ENCODE data around the genes GRM2, POC1A and SEMA3G.

DNA sequence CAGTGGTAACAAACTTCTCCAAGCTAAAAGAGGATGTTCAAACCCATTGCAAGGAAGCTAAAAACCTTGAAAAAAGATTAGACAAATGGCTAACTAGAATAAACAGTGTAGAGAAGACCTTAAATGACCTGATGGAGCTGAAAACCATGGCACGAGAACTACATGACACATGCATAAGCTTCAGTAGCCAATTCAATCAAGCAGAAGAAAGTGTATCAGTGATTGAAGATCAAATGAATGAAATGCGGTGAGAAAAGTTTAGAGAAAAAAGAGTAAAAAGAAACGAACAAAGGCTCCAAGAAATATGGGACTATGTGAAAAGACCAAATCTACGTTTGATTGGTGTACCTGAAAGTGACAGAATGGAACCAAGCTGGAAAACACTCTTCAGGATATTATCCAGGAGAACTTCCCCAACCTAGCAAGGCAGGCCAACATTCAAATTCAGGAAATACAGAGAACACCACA lies 22.0 kb upstream of the TEX264 start:
- PRO-cap: no peak

DNA sequence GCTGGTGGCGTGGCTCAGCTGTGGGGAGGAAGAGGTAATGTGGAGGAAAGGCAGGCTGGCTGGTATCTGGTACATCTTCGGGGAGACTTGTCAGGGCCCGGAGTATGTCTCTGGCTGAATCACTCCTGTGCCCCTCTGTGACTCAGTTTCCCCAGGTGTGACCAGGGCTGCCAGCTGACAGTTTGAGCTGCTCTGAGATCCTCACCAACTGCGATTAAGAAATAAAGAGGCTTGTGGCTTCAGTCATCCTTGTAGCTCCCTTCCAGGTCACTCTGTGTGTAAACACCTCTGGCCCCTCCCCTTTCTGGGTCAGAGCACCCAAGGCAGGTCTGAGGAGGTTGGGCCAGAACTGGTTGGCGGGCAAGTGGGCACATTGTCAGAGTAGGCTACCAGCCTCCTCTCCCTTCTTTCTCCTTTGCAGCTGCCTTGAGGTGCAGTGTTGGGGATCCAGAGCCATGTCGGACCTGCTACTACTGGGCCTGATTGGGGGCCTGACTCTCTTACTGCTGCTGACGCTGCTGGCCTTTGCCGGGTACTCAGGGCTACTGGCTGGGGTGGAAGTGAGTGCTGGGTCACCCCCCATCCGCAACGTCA lies 2.9 kb downstream of the TEX264 start:
- PRO-cap: no peak

DNA sequence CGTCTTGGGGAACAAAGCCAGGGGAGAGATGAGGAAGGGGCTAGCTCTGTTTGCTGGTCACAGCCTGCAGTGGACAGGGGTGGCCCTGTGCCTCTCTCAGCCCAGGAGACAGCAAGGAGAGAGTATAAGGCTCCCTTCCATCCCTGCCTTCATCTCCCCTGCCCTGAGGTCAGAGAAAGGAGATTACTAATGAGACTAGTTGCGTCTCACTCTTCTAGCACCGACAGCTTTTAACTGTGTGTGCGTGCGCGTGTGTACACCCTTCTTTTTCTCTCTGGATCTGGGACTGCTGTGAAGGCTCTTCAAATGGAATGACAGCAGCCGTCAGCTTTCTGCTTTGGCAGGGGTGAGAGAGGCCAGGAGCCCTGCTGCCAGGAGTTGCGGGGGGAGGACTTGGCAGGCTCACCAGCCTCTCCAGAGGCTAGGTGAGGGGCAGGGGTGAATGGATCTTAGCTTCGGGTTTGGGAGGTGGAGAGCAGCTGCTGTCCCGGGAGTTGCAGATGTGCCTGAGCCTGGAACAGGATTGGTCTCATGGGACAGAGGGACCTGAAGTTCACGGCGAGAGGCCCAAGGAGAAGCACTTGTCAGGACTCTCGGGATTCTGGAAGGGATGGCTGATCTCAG lies 16.4 kb downstream of the TEX264 start:
- PRO-cap: no peak

- PRO-cap: no peak
Measured at GRCh38 chr3:51706783-51707259, at the start of gene GRM2. GRM2 (plus strand) TSS chr3:51707068.

DNA sequence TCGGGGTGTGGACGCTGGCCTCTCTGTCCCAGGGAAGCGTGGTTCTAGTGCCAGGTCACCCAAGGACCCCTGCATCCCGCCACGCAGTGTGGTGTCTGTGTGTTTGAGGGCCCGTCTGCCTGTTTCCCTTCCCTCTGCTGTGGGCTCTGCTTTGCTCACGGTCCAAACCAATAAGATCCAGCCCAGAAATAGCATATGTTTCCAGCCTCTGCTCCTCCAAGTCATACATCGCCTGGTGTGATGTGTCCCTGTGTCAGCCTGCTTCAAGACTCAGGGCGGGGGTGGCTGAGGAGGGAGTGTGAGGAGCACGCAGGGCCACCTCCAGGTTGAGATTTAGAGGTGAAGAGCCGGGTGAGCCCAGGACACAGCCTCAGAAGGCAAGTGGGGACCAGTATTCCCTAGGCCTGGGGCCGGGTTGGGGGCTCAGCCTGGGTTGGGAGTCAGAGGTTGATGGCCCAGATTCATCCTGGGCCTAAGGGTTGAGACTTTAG lies 21.9 kb upstream of the RPL29 start:
- PRO-cap: no peak

DNA sequence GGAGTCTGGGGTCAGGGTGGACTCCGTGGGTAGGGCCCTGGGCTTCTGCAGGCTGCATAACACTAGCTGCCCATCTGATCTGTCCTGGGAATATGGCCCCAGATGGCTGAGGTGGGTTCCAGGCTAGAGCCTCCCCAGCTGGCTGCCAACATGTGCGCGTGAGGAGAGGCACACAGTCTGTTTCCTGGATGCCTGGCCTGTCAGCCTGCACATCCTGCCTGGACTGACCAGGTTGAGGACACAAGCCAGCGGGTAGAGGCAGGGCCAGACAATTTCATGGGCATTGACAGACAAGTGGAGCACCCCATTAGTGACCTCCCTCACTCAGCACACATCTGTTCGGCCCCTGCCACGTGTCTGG lies 29.7 kb upstream of the RPL29 start:
- PRO-cap: no peak

DNA sequence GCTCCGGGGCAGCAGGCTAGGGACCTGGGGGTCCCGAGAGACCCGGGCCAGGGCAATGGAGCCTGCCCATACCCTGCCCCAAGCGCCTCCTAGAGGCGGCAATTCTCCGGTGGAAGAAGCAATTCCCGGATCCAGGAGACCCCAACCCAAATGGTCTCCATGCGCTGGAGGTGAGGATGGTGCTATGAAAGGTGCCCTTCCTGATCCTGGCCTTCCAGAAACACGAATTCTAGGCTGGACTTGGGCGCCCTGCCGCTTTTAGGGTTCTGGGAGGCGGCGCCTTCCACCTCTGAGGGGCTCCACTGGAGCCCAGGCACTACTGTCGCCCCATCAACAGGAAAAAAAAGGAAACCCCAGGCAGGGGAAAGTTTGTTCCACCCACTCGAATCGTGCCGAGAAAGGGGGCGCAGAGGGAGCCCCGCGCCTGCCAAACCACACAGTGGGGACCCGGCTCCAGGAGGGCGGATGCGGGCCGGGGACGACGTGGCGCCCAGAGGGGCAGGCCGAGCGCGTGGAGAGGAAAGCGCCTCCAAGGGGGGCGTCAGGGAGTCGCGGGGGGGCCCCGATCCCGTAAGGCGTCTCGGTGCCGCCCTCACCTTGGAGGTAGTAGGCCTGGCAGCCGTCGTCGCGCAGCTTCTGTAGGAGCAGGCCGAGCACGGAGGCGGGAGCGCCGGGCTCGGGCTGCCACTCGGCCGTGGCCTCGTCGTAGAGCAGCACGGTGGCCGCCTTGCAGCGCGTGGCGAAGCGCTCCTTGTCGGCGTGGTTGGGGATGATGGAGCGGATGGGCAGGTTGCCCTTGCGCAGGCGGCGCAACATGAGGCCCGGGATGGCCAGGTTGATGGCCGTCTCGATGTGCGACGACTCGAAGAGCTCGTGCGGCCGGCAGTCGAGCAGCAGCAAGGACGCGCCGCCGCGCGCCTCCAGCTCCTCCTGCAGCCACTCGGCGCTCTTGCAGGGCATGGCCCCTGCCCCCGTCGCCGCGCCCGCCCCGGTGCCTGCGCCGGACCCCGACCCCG lies 809 bp downstream of the DUSP7 start:
- PRO-cap: unidirectional peak, minus-strand start at position 922 of the sequence

DNA sequence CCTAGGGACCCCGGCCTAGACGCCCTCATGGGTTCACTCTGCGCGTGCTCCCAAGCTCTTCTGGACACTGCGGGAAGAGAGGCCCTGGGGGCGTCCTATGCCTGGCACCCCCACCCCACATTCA lies 276 bp upstream of the DUSP7 start:
- PRO-cap: no peak

DNA sequence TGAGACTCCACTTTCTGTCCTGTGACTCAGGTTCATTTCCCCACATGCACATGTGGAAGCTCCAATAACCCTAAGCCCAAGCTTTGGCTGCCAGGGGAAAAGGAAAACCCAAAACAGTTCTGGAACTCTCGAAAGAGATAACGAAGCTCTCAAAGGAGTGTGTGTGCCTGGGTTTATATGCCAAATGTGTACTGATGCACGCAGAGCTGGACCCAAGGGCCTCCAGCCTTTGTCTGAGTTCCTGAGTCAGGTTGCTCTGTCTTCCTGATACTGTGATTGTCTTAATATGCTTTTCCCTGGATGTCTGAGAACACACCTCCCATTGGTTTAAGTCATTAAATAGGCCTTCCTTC lies 43.5 kb downstream of the POC1A start:
- PRO-cap: no peak

DNA sequence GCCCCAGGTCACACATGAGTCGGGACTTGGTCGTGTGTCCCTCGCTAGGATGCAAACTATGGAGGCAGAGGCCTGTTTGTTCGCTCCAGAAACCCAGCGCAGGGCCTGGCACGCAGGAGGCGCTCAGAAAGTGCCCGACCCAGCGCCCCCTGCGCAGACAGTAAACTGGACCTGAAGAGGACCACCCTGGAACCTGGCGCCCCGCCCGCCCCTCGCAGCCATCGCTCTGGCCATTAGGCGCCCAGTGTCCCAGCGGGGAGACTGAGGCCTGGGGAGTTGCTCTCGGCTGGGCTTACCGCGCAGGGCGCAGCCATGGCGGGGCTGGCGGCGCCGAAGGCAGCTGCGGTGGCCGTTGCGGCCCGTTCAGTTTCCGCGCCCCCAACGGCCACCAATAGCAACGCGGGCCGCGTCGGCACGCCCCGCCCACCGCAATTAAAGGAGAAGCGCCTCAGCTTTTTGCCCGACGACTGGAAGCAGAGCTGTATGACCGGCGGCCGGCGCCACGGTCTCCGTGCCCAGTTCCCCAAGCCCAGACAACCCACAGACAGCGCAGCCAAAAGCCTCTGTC lies at the start of gene POC1A:
Gene POC1A, minus strand, starts transcription at position 365 of the 568 bp plus-strand sequence.
- PRO-cap: bidirectional peak, plus-strand start at position 463 of the sequence, minus-strand start at position 372 of the sequence

DNA sequence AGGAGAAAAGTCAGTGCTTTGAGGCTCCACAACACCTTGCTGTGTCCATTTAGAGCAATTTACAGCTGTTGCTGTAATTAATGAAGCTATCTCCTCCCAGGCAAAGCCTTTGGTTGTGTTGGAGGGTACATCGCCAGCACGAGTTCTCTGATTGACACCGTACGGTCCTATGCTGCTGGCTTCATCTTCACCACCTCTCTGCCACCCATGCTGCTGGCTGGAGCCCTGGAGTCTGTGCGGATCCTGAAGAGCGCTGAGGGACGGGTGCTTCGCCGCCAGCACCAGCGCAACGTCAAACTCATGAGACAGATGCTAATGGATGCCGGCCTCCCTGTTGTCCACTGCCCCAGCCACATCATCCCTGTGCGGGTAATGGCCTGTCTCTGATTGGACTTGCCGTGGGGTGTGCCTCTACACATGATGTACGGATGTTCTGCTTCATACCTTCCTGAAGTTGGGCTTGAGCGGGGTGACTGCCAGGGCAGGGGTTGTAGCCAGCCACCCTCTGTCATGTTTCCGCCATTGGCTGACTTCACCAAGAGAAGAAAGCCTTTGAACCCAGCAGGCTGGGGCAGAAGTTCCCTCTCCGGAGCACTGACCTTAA lies 13.3 kb downstream of the ALAS1 start:
- PRO-cap: no peak

DNA sequence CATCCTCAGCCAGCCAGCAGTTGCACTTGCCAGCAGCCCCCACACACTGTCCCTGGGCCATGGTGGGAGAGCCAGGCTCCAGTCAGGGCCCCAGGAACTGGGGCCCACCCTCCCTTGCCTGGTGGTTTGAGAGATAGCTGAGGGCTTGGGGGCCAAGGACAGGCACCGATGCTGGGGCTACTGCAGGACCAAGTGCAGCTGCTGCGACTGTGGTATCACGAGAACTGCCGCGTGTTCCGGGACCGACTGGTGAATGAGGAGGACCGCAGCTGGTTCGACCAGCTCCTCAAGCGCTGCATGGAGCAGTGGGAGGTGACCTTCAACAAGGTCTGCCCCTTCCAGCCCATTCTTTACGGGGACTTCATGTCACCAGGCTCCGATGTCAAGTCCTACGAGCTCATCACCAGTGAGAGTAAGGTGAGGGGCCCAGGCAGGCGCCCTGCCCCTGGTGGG lies 30.1 kb downstream of the BAP1 start:
- PRO-cap: no peak

DNA sequence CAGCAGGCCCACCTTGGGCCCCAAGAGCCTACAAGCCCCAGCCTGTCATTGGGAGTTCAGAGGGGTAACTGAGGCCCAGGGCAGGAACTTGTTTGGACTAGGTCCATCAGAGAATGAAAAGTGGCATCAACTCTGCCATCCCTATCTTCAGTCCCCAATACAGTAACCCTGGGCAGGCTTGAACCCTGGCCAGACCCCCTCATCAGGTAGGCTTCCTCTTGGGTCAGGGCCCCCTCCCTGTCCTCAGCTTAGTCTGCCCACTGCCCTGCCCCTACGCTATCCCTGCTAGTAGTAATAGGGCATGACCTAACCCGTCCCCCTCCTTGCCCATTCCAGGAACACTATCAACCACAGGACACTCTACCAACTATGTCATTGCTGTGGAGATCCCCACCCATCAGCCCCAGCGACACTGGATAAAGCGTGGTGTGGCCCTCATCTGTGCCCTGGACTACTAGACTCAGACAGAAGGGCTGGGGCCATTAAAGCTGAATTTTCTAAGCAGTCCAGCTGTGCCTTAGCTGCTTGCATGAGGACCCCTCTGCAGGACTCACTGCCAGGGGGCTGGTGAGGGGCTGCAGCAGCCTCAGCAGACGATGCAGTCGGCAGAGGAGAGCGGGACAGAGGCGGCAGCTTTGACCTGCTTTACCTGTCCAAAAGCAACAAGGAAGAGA lies 9.7 kb downstream of the BAP1 start:
- PRO-cap: no peak

DNA sequence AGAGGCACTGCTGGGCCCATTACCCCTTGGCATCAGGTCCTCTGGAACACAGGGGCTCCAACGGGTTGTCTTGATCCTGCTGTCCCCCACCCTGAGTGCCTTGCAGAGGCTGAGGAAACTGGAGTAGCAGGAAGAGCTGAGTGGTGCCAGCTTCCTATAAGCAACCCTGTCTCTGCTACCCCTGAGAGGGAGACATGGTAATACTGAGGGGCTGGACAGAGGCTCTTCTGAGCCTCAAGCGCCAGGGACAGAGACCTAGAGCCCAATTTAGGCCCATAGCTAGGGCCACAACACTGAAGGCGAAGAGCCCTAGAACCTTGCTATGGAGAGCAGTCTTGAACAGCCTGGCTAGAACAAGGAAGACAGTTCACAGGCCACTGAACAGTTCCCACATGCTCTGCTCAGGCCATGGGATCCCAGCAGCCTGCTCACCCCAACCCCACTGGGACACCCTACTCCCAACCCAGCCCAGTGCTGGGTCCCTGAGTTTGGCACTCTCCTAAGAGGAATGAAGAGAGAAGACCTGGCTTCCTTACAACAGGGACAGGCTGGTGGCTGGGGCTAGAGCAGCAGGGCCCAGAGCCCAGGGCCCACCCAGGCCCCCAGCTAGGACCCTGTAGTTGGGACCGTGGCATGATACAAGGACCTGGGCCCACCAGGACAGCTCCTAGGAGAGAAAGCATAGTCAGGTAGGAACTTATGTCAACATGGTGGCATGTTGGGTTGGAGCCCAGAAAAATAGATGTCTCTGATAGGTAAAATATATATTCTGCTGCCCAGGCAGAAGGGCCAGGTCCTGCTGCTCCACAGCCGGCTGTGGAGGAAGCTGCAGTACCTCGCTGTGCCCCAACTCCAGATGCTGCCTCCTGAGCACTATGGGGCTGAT lies 8.3 kb downstream of the BAP1 start:
- PRO-cap: no peak

DNA sequence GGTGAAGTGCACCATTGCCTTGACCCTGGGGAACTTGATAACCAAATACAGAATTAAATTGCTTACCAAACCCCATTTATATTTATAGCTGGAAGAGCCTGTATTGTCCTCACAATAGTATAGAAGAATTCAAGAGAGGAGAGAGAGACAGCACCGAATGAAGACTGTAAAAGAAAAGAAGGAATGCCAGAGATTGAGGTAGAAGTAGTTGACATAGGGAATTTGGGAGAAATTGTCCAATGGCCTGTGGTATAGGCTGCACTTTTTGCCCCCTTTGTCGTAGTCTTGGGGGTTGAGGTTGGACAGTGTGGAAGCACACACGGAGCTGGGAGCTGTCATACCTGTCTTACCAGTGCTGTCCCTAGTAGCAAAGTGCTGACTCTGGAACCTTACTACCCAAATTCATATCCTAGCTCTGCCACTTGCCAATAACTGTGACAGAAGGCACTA lies 2.3 kb downstream of the PHF7 start:
- PRO-cap: no peak

DNA sequence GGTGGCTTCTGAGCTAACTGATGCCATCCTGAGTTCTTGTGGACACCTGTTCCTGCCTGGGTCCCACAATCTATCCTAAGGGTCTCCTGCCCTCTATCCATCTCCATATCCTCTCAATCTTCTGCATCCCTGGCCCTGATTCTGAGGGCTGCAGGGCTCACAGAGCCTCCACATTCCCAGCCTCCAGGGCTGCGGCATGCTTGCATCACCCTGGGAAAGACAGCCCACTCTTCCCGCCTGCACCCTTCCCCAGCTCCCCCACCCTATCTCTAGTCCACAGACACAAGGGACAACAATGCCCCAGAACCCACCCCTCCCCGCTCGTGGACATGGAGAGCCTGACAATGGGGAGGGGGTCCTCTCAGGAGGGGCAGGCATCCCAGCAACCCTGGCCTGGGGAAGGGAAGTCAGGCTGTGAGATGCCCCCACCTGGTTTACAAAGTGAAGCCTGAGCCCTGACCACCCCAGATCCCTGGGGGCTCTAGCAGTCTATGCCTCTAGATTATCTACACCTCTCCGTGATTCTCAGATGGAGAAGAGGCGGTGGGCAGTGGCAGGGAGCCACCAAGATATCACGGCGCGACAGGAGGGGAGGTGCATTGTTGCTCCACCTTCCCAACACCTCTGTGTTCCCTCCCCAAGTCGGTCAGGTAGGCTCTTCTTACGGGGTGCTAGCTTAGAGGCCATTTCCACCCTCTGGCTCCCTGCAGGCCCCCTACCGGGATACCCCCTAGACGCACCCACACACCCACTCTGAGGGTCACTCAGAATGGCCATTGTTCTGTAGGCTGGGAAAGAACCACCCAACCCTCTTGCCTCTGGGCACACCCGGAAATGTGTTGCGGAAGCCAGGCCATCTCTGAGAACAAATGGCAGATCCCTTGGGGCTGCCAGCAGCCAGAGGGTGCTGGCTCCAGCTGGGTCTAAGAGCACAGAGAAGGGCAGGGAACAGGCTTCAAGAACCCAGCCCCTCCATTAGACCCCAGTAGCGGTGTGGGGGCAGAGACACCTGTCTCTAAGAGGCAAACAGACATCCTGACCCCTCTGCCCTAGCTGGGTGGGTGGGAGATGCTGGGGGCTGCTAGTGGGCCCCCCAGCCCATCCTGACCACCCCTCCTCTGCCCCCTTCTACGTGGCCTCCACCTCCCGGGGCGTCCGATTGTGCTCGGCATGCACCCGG lies 10.0 kb downstream of the SEMA3G start:
- PRO-cap: no peak

DNA sequence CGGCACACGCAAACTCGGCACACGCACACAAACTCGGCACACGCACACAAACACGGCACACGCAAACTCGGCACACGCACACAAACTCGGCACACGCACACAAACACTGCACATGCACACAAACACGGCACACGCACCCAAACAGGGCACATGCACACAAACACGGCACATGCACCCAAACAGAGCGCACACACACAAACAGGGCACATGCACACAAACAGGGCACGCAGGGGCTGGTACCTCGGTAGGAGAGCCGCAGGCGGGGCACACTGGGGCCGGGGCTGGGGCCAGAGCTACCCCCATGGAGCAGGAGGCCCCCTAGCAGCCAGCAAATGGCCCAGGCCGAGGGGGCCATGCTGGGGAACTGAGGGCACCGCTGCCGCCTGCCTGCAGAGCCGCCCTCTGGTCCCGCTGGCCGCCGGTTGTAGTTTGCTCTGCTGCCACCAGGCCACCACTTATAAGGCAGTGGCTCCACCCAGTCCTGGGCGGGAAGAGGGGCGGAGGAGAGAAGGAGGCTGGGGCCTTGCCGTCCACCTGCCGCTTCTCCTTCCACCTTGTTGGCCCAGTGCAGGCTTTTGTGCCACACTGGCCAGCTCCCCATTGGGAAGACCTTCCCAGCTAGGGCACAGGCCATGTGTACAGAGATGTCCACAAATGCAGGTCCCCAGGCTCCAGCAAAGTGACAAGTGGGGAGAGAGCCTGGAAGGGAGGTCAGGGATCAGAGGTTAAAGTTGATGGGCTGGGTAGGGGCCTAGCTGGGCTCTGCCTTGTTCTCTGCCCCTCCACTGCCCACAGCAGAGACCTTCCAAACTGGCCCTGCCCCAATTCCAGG lies at the start of gene SEMA3G:
Gene SEMA3G, minus strand, starts transcription at position 431 of the 832 bp plus-strand sequence.
- PRO-cap: unidirectional peak, minus-strand start at position 431 of the sequence

- PRO-cap: no peak
Measured at GRCh38 chr3:52468785-52469698, 13.6 kb downstream of the NISCH start.

DNA sequence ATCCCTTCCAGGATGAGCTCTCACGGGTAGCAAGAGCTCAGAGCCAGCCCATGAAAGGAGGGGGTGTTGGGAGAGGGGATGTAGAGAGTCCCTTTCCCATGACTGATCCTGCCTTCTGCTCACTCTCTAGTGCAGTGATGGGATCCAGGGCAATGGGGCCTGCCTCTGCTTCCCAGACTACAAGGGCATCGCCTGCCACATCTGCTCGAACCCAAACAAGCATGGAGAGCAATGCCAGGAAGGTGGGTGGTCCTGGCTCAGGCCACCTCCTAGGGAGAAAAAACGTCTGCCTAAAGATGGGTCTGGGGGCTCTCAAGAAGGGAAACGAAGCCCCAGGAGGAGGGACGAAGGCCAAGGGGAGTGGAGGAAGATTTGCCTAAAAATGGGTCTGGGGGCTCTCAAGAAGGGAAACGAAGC lies 13.9 kb downstream of the STAB1 start:
- PRO-cap: unidirectional peak, plus-strand start at position 337 of the sequence

DNA sequence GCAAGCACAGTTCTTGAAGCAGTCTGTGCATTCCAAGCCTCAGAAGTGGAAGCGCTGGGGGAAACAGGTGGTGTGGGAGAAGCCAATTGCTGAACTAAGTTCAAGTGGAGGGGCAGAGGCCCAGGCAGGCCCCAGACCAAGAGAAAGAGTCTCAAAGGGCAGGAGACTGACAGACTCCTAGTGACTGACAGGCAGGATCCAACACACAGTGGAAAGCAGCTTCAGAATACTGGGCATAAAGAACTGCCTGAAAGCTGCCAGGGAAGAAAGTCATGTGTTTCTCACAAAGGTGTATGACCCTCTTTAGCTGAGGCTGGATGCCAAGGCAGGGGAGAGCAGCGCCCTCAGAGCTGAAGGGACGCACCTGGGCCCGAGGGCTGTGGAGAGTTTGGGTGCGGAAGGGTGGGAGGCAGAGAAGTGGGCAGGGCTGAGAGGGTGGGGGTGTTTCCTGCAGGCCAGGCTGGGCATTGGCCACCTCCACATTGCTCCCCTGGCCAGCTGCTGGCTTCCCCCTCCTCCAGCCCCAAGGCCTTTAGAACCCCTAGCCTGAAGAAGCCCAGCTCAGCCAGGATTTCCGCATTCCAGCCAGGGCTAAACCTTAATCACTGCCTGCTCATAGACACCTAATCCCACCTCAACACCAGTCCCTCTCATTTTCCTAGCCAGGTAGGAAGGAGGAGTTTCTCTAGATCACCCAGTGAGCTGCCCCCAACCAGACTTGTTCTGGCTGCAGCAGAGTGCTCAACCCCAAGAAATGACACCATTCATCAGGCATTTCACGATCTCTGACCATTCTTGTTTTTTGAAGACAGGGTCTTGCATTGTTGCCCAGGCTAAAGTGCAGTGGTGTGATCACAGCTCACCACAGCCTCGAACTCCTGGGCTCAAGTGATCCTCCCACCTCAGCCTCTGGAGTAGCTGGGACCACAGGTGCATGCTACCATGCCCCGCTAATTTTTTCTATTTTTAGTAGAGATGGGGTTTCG lies 7.5 kb downstream of the NT5DC2 start:
- PRO-cap: no peak

All from duodenum (tissue), 1 donor.